ENCODE data around the genes WDR12, NBEAL1 and ICOS.

DNA sequence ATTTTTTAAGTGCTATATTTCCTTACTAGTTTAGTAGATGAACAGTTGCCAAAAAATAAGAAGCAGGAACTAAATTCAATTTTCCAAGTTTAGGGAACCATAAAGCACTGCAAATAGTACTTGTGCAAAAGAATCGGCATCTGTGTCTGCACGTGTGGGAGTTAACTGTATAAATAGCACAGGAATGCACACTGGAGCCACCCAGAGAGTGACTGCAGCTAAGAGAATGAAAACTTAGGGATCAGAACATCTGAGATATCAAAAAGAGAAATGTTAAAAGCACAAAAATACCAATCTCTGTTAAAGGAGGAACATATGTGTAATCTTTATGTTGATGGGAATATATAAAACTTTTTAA is 55.5 kb downstream of the ICA1L start:
- PRO-cap, result no peak

DNA sequence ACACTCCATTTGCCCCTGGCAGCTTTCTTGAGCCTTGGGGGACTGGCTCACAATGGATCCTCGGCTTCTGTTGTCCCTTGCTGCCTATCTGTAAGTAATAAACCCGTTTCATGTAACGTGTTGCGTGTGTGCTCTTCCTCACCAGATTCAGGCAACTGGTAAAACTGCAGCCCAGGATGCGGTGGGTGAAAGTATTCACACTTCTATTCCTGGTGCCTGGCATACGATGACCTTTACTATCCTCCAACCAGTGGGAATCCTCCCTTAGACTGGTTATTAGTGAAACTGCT is 13.6 kb upstream of the ICA1L start:
- PRO-cap, result no peak

DNA sequence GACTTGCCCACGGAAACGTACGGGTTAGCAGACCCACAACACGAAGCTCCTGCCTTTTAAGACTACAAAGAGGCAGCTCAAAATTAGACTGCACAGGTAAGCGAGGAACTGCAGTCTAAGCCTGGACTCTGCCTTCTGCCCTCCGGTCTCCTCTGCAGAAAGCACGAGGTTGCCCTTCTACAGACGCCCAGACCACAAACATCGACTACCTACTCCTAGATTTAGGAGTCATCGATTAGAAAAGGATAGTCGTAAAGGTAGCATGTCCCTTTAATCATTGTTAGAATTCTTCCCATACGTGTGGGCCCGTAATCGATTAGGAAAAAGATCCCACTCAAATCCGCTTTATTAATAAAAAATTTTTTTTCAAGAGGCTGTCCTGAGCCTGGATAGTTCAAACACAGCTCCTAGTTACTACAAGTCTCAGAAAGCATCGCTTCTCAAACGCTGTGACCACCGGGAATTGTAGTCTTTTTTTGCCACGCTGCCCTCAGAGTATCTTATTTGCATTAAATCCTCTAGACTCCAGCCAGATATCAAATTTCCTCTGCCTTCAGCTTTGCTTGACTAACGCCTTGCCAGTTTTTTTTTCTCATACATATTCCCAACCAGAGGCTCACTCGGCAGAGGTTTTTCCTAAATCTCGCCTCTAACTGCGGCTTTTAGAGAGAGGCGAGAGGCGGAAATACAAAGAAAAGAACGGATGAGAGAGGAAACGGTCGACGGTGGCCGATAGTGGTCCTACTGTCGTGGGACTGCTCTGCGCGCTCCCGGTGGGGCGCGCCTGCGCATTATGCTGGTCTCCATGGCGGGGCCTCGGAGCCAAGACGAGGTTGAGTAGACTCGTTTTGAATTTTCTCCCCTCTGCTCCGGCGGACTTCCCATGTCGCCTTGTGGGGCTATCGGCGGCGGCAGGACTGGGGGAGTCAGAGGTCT is at the start of gene WDR12:
TSS of gene WDR12 (minus strand) at position 181 of the 936 bp plus-strand sequence.
- PRO-cap, result bidirectional peak, plus-strand start at position 277 of the sequence, minus-strand start at position 154 of the sequence; bidirectional peak, plus-strand start at position 794 of the sequence, minus-strand start at position 657 of the sequence

DNA sequence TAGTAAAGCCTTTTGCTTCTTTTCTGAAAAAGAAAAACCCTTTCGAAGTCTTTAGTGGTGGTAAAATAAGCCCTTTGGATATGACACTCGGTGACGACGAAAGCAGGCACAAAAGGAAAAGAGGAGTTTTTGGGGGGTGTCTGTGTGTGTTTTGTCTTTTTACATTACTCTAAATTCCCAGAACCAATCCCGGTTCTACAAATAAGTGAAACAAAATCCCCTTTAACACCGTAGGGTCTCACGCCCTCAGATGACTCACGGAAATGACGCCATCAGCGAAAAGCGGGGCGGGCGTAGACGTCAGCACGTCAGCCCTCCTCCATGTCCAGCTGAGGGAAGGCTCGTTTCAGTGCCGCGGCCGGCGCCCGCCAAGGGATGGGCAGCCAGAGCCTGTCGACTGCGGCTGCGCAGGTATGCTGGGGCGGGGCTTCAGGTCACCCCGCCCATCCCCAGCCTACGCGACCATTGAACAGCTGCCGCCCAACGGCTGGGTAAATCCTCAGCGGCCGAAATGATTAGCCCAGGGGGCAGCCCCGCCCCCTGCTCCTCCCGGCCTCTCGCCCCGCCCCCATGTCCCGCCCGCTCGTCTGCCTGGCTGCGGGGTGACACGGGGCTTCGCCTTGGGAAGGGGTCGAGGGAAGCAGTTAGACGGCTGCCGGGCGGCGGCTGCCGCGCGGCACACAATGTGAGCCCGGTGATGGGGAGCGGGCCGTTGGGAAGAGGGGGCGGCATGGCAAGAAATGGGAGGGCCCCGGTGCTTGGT is at the start of gene NBEAL1:
TSS of gene NBEAL1 (plus strand) at position 578 of the 763 bp plus-strand sequence.
- PRO-cap, result bidirectional peak, plus-strand start at position 621 of the sequence, minus-strand start at position 131 of the sequence

GRCh38 chr2:203040835-203041265 is 26.2 kb downstream of the NBEAL1 start:
- PRO-cap, result no peak

- PRO-cap, result no peak
These were observed 26.6 kb downstream of the NBEAL1 start for GRCh38 chr2:203041266-203041622.

GRCh38 chr2:203535330-203536102 is 415 bp upstream of the RAPH1 start:
- PRO-cap, result bidirectional peak, plus-strand start at chr2:203535390, minus-strand start at chr2:203535263; bidirectional peak, plus-strand start at chr2:203535581, minus-strand start at chr2:203535651; bidirectional peak, plus-strand start at chr2:203535837, minus-strand start at chr2:203535781

DNA sequence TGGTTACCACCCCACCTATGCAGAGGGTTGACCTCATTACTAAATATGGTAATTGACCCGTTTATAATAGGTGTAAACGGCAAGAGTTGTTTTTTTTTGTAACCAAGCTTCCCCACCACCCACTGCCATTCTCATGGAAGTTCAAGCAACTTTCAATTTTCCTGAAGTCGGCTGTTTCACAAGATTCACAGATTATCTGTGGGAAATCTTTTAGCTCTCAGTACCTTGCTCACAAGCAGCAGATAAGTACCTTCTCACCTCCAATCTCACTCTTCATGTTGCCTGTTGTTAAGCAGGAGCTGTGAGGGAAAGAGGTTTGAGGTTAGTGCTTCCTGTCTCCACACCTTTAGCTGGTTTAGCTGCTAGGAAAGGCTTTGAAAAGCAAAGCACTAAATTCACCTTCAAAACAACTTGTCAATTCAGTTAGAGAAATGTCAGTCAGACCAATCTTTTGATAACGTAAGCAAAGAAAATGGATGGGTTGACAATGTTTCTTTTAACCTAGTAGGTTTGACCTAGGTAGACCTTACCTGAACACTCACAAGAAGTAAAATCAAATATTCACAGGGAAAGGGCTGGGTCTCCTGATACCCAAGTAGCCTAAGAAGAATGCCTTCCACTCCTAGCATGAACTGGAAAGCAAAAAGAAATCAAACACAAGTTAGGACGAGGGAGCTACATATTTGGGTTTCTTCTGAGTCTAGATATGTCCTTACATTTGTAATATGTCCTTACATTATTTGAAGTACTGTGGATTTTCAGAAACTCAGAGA is 13.7 kb downstream of the CD28 start:
- PRO-cap, result no peak

DNA sequence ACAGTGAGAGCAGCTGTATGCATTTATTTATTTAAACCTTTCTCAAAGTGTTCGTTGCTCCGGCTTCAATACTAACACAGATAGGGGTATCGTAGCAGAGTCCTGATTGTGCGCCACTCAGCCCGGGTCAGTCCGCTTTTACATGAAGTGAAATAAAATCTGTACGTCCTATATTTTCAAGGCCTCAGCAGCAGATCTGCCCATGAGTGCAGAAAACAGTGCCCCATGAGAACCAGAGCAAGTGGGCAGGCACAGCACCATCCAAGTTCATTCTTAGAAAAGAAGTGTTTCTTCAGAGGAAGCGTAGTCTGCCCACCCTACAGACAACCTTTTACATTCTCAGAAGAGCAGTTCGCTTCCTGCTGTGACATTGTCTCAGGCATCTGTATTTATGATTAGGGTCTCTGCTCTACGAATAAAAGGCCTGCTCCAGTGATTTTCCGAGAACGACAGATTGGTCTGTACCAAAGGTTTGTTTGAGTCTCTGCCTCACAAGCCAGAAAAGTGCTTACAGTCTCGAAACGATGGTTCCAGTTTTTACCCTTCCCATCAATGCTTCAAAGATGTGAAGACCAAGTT is 31.7 kb upstream of the CTLA4 start:
- PRO-cap, result no peak

GRCh38 chr2:203869888-203870252 is 2.3 kb downstream of the CTLA4 start:
- PRO-cap, result no peak

GRCh38 chr2:203936452-203936960 is at the start of gene ICOS:
ICOS (plus strand) TSS chr2:203936763.
- PRO-cap, result no peak

- PRO-cap, result no peak
These were observed 208.6 kb downstream of the ICOS start for GRCh38 chr2:204145166-204145552.

GRCh38 chr2:204257253-204257603 is 288.0 kb upstream of the PARD3B start:
- PRO-cap, result no peak

GRCh38 chr2:204508534-204509046 is 36.7 kb upstream of the PARD3B start:
- PRO-cap, result no peak

DNA sequence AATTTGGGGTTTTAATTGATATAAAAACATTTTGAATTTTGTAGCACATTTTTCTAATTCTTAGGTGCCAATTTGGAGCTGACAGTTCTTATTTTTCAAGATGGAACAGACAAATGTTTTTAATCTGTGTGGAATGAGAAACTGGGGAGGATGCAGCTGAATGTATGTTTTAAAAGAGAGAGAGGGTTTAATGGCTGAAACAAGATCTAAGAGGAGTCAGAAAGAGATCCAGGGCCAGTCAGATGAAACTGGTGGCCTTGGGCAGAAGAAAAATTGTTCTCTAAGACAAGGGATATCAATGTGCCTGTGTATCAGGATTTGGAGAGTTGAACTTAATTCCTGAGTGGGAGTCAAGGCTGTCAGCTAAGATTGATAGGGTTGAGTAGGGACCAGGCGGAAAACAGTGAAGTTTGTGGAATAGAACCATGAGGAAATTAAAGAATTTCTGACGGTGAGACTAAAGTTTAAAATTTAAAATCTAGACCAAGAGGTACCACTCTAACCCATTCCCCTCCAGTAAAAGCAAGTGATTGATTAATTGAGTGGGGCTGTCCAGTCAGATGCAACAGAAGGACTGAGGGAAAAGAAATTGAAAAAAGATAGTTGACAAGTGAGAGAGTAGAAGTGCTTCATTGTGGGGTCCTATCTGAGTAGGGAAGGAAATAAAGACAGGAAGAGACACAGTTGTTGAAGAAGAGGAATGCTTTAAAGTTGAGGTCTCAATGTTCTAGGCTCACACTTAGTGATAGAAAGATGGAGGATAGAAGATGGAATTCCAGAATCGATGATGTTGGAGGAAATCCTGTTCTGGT is 199.3 kb downstream of the PARD3B start:
- PRO-cap, result no peak

- PRO-cap, result no peak
These were observed 342.4 kb downstream of the PARD3B start for GRCh38 chr2:204887679-204888136.

- PRO-cap, result no peak
These were observed 531.6 kb downstream of the PARD3B start for GRCh38 chr2:205076630-205077570.

- PRO-cap, result no peak
These were observed 542.5 kb upstream of the NRP2 start for GRCh38 chr2:205139741-205140336.

GRCh38 chr2:205166628-205166925 is 515.7 kb upstream of the NRP2 start:
- PRO-cap, result no peak

GRCh38 chr2:205574337-205575077 is 107.8 kb upstream of the NRP2 start:
- PRO-cap, result no peak

Measured in WTC11 (cell line).